Zone of skin (tissue), 1 donor: Measurements from ENCODE around the gene KBTBD6.

- RRBS = no CpG with 5 or more reads among the region's 4 CpGs
Observed at GRCh38 chr13:40659942-40660811, 6.3 kb downstream of the FOXO1 start.

DNA sequence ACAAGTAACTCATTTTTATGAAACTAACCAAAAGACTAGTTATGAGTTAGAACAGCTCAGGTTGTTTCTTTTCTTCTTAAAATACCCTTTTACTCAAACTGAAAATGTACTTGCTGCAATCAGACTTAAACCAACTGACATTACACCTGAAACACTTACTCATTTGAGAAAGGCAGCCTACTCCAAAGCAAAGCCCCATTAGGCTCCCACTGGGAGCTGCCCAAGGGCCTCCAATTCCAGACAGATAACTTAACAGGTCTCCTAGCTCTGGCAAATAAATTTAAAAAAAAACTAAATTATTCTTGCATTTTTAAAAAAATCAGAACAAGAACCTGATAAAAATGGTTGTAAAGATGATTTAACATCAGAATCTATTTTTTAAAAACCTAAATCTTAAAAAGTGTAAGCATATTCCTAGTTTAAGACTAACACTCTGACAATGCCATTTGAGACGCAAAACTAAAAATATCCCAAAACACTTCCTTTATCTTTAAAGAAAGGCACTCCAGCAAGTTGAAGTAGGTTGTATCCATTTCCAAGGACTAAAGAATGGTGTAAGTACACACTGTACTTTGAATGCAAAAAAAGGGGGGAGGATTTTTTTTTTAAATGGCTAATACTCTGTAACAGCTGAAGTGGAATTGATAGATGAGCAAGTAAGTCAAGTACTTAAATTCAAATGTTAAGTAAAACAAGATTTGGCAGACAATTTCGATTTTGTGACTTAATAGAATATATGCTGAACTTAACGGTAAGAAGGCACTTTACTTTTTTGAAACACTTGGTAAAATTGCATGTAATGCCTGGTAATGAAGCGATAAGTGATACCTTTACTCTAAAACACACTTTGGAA, 3.3 kb downstream of the FOXO1 start:
- RRBS = no CpG with 5 or more reads among the region's 4 CpGs

- RRBS = no CpG with 5 or more reads among the region's 8 CpGs
Observed at GRCh38 chr13:40917208-40918015, 101.7 kb downstream of the ELF1 start.

- RRBS = no CpG with 5 or more reads among the region's 6 CpGs
Observed at GRCh38 chr13:40944994-40945909, 73.9 kb downstream of the ELF1 start.

DNA sequence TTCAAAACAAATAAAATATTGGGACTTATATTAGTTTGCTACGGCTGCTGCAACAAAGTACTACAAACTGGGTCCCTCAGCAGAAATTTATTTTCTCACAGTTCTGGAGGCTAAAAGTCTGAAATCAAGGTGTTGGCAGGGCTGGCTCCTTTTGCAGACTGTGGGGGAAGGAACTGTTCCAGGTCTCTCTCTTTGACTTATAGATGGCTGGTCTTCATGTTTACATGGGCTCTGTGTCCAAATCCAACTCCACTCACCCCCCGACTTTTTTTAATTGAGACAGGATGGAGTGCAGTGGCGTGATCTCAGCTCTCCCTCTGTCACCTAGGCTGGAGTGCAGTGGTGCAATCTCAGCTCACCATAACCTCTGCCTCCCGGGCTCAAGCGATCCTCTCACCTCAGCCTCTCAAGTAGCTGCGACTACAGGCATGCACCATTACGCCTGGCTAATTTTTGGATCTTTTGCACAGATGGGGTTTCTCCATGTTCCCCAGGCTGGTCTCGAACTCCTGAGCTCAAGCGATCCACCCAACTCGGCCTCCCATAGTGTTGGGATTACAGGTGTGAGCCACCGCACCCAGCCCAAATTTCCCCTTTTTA, 54.8 kb downstream of the ELF1 start:
- RRBS = no CpG with 5 or more reads among the region's 11 CpGs

GRCh38 chr13:40969599-40970057, 49.5 kb downstream of the ELF1 start:
- RRBS = no CpG with 5 or more reads among the region's 4 CpGs

GRCh38 chr13:41004652-41005368, 14.3 kb downstream of the ELF1 start:
- RRBS = no CpG with 5 or more reads among the region's 4 CpGs

DNA sequence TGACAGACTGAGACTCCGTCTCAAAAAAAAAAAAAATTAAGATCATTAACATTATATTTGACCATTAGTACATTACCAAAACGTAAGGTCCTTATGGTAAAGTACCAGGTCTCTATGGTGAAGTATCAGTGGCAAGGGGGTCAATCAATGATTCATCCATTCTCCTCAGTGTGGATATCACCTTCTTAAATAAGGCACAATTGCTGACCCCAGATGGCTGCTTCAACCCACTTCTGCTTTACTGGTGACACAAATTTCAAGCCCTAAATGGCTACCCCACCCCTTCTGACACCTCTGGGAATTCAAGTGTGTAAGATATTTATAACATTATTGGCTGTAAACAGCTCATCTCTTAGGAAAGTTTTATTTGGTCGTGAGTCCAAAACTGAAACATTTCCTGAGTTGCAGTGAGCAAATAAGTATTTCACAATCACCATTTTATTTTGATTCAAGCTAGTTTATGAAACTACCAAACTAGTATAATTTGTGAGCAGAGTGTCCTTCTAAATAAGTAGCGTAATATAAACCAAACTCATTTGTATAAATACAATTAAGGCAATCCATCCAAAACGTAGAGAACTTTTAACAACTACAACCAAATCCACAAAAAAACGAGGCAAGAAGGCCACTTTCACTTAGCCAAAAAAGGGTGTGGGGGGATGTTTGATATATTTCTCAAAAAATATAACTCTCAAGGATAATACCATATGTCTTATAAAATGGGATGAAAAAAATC, 7.8 kb upstream of the WBP4 start:
- RRBS = no CpG with 5 or more reads among the region's 6 CpGs

- RRBS = no CpG with 5 or more reads among the region's 5 CpGs
Observed at GRCh38 chr13:41054219-41054584, 7.1 kb upstream of the WBP4 start.

DNA sequence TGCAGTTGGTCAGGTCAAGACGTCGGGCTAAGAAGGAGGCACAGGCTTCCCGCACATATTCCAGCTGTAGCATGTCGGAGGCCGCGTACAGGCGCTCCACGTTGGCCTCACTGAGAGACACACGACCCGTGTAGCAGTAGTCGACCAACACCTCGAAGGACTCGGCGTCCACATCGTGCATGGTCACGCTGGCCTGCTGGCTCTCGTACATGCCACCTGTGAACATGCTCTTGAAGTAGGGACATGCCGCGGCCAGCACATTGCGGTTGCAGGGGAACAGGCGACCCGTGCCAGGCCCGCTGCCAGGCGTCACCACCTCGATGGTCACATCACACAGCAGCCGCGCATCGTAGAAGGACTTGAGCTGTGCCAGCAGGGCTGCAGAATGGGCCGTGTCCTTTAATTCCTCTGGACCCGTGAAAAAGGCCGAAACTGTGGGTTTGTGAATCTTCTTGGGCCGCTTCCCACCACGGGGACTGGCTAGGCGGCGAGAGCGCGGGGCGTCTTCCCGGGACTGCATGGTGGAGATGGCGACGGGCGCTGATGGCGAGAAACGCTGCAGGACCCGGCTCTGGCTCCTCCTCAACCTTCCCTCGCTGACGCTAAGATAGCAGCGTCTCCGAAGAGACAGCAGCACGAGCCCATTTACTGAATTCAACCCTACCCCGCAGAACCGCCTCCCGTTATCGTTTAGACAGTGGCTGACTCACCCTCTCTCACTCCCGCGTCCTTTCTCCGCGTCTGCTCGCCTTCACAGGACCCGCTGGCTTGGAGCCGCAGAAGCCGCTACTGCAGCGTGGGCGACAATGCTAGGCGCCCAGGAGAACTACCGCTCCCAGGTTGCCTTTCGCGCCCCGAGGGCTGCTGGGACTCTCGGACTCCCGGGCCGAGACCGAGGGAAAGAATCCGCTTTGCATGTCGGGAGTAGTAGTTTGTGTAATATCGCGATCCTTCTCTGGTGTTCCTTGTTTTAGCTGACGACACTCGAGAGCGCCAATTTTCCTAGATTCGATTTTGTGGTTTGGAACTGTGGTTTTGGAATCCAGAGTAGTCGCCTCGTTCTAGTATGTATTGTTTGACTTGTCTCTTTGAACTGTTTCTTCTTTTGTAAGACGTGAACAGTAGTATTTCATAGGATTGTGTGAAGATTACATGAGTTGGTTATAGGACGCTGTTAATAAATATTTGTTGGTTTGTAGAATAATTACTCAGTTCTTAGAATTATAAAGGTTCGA, at the start of gene KBTBD6:
Gene KBTBD6, minus strand, starts transcription at position 811 of the 1,235 bp plus-strand sequence.
- RRBS = under 1% methylated on average over 5 of the region's 86 CpGs

DNA sequence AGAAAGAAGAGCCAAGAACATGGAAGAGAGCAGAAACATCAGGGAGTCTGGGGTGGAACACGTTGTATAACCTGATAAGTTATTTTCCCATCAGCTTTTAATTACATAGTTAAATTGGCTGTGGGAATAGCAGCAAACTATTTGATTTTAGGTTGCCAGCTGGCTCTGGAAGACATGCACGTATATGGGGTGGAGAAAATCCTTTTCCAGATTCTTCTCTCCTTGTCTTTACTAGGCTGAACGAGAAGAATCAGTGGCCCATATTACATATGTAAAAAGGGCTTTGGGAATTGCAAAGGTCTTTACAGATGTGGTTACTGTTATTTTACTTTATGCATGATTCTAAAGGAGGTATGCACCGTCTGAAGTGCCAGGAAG, 4.7 kb upstream of the NAA16 start:
- RRBS = no CpG with 5 or more reads among the region's 4 CpGs

DNA sequence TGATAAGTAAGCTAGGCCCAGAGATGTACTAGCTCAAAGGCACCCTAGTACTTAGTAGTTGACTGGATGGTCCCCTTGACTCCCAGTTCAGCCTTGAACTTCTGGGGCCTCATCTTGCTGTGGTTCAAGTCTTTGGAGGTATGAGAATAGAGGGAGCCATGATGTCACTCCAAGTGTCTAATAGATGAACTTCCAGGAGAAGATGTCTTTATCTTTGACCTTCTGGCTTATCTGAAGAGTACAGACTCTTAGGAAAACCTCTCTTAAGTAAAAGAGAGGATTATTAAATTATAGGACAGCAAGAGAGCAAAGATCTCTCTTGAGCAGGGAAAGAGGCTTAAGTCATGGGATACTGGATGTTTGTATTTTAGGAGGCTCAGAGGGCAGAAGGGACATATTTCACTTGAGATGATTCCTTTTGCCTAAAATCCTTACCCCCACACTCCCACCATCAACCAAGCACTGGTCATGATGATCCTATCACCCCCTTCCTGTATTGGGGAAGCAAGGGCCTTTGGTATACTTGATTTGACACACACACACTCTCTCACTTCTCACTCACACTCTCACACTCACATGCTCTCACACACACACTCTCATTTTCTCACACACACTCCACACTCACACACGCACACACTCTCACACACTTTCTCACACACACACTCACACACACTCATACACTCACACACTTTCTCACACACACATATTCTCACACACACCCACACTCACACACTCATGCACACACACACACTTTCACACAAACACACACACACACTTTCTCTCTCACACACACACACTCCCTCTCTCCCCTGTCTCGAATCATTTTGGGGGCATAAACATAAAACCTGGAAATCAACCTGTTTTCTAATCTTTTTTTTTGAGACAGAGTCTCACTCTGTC, 8.4 kb downstream of the RGCC start:
- RRBS = no CpG with 5 or more reads among the region's 2 CpGs

DNA sequence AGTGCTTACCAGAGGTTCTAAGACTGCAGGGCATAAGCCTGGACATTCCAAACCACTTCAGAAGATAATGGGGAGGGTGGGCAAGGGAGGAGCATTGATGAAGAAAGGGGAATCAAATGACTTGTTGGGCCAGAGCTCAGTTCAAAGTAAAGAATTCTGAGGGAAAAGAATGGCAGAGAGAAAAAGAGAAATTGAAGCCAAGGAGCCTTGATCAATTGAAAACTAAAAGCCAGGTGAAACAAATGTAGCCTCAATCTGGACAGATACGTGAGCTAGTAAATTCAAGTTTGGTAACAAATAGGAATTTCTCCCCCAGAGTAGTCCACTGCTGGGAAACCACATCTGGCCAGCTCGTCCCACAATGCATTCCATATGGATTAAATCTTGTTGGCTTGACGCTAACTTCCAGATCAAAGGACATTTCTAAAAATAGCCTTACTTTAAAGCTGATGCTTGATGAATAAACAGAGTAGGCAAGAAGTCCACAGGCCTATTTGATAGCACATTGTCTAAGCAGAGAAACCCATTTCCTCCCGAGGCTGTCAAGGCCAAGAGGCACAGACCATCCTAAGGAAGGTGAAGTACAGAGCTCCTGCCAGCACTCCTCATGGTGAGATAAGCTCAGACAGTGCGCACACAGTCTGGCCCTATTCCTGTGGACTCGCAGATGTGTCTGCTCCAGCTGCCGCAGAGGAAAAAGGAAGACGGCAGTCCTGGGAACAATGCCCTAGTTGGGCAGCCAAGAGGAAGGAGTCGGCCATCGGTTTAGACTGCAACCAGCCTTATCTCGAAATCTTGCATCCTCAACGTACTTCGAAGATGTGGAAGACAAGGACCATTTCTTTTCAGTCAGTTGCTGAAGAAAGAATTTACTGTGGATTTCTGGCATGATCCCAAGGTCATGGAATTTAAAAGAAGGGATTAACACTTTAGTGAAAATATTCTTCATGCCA, 156.6 kb downstream of the RGCC start:
- RRBS = no CpG with 5 or more reads among the region's 13 CpGs

DNA sequence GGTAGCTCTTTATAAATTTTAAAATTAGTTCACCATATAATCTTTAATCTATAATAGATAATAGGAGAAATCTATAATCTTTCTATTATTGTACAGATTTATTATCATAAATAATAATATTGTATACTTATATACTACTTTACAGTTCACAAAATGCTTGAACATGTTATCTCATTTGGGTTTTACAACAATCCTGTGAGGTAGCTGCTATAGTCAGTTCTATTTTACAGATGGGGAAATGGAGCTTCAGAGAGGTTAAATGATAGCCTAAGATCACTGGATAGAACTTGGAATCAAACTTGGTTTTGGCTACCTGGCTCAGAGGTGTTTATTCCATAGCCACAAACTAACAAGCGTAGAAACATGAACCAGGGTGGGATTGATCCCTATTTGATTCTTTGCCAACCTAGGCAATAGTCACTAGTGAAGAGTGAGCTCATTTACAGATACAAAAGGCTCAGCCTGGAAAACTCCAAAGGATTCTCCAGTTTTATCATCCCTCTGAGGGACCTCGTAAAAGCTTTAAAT, 192.8 kb downstream of the RGCC start:
- RRBS = no CpG with 5 or more reads among the region's 2 CpGs

- RRBS = no CpG with 5 or more reads among the region's 4 CpGs
Observed at GRCh38 chr13:41851388-41851992, 109.4 kb downstream of the VWA8 start.

- RRBS = no CpG with 5 or more reads among the region's 2 CpGs
Observed at GRCh38 chr13:42062875-42063331, 14.5 kb downstream of the DGKH start.

- RRBS = no CpG with 5 or more reads among the region's 2 CpGs
Observed at GRCh38 chr13:42087309-42087996, 39.0 kb downstream of the DGKH start.

DNA sequence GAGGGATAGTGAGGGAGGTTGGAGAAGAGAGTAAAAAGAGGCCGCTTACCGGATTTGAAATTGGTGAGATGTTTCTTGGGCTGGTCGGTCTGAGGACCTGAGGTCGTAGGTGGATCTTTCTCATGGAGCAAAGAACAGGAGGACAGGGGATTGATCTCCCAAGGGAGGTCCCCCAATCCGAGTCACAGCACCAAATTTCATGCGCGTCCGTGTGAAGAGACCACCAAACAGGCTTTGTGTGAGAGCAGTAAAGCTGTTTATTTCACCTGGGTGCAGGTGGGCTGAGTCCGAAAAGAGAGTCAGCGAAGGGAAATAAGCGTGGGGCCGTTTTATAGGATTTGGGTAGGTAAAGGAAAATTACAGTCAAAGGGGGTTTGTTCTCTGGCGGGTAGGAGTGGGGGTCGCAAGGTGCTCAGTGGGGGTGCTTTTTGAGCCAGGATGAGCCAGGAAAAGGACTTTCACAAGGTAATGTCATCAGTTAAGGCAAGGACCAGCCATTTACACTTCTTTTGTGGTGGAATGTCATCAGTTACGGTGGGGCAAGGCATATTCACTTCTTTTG, 91.2 kb downstream of the FAM216B start:
- RRBS = no CpG with 5 or more reads among the region's 15 CpGs

DNA sequence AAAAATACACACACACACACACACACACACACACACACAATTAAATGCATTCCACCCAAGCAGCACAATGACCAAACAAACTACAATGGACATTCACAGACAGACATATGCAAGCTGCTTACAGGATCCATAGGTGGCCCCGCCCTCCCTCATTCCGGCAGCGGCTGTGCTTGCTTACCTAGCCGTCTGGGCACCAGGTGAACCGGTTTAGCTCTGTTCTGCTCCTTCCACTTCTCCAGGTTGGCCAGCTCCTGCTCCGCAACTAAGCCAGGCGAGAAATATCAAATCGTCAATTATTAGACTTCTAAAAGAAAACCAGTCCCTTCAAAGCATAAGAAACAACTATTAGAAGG, 23.1 kb downstream of the EPSTI1 start:
- RRBS = 24% methylated on average over 4 of the region's 8 CpGs

DNA sequence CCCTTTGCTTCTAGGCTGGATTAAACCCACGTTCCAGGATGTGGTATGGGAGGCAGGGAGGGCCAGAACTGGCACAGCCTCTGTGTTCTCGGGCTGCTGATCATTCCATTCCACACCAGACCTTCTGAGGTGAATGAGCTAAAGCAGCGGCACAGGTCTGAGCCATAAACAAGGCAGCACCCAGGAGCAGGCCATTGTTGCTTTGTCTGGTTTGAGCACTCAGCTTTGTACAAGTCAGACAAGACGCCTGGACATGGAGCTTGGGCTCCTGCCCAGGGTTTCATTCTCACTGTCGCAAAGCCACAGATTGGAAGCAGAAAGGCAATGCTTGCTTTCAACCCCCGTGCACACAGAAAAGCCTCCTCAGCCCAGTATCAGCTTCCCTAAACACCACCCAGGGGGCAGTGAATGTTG, 5.5 kb downstream of the SMIM2 start:
- RRBS = no CpG with 5 or more reads among the region's 6 CpGs